ENCODE measurements around the gene UBE2U.

DNA sequence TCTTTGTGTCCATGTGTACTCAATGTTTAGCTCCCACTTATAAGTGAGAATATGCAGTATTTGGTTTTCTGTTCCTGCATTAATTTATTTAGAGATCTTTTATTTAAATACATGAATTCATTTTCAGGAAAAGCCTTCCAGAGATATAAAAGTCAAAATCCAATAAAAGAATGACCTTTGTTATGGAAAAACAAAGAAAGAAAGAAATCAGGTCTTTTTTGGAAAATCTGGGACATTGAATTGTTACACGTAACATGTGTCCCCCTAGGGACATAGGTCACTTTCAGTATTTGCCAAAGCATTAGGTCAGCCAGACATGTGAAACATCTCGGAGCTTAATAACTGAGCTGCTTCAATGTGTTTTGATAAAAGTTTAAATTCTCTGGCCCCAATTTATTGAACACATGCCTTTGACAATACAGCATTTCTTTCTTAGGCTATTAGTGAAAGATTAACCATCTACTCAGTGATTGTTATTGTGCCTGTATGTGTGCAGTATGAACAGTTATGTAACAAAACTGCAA lies 45.6 kb upstream of the DOCK7 start:
- PRO-cap, result no peak

- PRO-cap, result no peak
These were observed 37.5 kb upstream of the ATG4C start for GRCh38 chr1:62746492-62746817.

- PRO-cap, result no peak
These were observed 75.6 kb upstream of the ROR1 start for GRCh38 chr1:63698161-63698724.

DNA sequence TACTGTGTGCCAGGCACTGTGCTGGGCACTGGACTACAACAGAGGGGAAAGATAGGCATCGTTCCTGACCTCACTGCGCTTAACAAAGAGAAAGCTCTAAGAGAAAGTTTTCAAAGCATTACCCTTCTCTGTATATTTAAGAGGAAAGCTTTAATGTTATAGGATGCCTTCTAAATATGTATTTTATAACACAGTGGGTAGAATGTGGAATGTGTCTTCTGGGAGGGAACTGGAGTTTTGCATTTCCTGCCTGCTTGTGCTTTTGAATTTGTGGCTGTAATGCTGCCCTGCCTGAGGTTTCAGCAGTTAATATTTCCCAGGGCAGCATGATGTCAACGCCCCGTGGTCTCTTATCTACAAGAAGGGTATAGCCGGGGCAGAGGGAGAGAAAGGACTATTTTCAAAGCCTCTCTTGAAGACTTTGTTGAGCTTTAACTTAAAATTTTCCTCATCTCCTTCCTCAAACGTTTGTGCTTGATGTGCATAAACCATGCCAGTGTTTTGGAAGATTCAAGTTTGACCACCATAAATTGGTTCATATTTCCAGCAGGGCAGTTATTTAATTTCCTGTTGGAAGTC lies 43.2 kb downstream of the ROR1 start:
- PRO-cap, result no peak

GRCh38 chr1:64203289-64203887 lies at the start of gene UBE2U:
Gene UBE2U (plus strand): TSS chr1:64203623.
- PRO-cap, result no peak

DNA sequence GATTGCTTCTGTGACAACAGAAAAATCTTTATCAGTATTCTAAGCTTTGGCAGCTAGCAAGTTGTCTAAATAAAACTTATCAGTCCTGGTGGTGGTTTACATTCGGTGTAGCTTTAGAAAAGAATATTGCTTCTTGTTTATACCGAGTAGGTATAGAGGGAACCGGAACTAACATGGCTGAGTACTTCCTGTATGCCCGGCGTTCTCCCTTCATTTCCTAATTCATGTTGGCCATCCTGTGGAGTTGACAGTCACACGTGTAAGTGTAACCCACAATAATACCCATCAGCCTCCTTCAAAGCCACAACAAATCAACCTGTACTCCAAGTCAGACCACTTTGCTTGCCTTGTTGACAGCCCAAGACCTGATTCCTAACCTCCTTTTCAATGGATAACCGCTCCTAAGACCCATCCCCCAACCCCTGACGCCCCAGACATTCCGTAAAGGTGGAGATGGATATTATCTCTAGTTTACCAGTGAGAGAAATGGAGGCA lies 42.0 kb downstream of the UBE2U start:
- PRO-cap, result no peak

DNA sequence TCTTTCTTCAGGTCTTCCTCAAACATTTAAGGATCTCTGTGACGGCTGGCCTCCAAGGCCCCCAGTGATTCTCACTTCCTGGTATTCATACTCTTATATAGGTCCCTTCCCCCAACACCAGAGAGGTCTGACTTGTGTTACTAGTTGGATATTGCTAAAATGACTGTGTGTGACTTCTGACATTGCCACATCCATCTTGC lies 116.9 kb downstream of the UBE2U start:
- PRO-cap, result no peak

DNA sequence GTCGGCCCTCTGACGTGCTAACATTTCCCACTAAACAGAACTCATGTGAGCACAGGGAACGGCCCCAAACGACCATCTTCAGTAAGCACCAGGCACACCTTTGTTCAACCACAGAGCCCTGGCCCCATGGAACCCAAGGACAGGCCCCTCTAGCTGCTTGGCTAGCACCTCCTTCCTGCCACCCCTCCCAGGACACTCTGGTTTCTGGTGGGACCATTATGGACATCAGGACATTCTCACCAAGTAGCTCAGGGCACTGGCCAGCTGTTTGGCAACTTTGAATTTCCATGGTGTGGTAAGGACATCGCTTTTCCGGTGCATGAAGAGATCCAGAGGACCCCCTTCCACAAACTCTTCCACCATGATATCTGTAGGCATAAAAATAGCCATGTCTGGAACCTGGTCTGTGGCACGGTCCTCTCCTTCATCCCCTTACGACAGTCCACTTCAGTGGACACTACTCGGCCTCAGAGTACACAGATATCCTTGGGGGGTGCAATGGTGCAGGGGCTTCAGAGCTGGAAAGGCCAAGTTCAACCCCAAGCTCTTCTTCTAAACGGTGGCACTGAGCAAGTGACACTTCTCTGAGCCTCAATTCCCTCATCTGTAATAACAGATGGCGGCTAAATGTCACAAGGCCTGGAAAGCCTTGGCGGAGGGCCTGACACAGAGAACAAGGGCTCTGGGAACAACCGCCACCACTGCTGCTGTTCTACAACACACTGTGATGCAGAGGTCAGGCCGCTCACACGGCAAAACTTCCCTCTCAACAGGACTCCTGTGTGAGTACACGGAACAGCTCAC lies 100.6 kb downstream of the RAVER2 start:
- PRO-cap, result no peak

DNA sequence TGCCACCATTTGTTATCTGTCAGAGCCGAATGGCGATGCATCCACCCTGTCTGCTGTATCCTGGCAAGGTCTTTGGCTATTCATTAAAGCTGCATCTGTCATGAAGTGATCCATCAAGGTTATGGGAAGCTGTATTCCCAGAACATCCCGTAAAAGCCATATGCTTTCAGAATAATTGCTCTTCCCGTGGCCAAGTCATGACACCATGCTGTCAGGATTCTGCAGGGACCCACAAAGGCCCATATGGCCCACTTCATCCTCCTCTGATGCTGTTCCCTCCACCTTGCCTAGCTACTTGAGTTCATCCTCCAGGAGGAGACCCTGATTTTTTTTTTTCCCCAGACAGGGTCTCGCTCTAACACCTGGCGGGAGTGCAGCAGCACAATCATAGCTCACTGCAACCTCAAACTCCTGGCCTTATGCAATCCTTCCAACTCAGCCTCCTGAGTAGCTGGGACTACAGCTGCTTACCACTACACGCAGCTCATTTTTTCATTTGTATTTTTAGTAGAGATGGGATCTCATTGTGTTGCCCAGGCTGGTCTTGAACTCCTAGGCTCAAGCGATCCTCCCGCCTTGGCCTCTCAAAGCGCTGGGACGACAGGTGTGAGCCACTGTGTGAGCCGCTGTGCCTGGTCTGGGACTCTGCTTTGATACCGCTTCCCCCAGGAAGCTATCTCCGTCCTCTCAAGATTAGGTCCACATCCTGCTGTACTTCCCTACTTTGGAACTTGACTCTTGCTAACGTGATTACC lies 104.2 kb downstream of the RAVER2 start:
- PRO-cap, result no peak

- PRO-cap, result no peak
These were observed 87.5 kb downstream of the JAK1 start for GRCh38 chr1:64878824-64879281.

DNA sequence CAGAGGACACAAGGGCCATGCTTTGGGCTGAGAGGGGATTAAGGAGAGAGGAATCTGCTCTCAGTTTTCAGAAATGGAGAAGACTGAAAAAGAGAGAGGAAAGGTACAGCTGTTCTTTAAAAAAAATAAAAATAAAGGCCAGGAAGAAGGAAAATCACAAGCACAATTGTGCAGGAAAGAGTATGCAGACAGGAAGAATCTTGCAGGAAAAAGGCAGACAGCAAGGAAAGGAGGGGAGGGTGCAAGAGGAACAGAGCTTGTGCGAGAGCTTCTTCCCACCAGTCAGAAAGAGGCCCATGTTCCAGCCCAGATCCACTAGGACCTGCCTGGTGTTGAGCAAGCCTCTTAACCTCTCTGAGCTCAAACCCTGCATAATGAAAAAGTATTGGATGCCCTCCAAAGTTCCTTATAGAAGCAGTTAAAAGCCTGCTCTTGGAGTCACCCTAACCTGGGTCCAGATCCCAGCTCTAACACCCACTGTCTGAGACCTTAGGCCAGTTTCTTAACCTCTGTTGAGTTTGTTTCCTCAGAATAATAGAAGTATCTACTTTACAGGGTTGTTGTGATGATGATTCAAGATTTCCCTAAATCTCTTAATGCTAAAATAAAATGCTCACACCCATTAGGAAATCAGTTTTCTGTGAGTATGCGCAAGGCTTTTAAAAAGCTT lies 73.2 kb downstream of the JAK1 start:
- PRO-cap, result no peak

GRCh38 chr1:64954903-64955703 lies 11.2 kb downstream of the JAK1 start:
- PRO-cap, result no peak

GRCh38 chr1:65069239-65069670 lies 78.7 kb upstream of the AK4 start:
- PRO-cap, result no peak

DNA sequence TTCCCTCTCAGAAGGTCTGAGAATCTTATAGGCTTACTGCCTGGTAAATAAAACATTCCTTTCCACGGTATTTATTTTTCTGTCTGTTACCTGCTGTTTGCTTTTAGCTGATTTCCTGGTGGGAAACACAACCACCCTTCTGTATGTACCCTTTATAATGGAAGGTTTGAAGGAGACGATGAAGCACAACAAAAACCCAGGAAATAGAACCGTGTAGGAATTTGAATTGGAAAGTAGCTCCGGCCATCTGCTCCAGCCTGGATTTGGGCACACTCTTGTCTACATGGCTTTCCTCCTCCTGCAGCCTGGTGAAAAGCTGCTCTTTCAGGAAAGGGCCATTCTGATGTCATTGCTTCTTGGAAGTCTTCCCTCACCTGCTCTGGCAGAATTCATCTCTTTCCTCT lies 2.5 kb downstream of the AK4 start:
- PRO-cap, result no peak

DNA sequence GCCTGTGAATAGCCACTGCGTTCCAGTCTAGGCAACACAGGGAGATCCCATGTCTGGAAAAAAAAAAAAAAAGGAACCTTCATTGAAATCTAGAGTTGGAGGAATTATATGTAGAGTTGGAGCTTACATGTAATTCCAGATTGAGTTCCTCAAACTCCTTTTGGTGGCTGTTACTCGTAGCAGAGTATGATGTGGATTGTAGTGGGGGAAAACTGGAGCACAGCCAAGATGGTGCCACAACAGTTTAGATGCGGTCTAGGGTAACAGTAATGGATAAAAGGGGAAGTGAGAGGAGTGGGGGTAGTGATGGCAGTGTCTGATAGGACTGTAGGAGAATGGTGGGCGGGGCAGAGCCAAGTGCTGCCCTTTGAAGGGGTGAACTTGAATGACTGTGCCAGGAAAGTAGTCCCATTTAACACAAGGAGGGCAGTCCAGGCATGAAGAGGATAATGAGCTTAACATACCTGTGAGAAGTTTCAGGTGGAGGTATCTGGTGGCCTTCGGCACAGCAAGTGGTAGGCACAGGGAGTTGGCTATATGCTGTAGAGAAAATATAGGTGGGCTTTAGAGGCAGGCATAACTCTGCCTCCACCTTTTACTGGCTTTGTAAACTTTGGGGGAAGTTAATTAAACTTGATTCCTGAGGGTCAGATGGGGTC lies 17.6 kb downstream of the AK4 start:
- PRO-cap, result no peak

DNA sequence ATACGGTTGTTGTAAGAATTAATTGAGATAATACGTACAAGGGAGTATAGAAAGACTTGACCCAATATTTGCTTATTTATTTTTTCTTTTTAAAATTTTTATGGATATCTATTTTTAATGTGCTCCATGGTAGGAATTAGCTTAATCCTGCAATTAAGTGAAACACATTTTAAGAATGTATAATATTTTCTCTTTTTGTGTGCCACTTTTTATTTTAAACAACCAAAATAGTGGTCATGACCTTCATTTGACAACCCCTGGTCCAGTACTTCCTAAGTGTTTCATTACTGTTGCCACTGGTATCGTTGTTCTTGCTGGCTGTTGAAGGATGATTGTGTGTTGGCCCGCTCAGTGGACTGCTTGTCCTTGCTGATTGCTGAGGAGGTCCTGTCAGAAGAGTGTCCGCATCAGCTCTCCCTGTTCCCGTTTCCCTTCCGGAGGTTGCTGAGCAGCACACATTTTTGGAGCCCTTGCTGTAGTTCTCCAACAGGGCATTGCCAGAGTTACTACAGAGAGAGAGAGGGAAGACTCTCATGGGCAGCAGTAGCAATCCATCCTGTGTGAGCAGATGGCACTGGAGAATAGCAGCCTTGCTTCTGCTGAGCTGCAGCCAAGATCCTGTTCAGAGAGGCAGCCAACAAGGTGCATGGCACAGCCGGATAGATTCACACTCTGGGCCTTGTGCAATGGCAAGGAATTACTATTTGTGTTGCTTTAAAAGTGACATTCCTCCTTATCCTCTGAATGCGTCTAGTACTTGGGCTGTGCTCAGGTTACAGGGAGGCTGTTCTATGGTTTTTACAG lies 27.0 kb downstream of the AK4 start:
- PRO-cap, result no peak

DNA sequence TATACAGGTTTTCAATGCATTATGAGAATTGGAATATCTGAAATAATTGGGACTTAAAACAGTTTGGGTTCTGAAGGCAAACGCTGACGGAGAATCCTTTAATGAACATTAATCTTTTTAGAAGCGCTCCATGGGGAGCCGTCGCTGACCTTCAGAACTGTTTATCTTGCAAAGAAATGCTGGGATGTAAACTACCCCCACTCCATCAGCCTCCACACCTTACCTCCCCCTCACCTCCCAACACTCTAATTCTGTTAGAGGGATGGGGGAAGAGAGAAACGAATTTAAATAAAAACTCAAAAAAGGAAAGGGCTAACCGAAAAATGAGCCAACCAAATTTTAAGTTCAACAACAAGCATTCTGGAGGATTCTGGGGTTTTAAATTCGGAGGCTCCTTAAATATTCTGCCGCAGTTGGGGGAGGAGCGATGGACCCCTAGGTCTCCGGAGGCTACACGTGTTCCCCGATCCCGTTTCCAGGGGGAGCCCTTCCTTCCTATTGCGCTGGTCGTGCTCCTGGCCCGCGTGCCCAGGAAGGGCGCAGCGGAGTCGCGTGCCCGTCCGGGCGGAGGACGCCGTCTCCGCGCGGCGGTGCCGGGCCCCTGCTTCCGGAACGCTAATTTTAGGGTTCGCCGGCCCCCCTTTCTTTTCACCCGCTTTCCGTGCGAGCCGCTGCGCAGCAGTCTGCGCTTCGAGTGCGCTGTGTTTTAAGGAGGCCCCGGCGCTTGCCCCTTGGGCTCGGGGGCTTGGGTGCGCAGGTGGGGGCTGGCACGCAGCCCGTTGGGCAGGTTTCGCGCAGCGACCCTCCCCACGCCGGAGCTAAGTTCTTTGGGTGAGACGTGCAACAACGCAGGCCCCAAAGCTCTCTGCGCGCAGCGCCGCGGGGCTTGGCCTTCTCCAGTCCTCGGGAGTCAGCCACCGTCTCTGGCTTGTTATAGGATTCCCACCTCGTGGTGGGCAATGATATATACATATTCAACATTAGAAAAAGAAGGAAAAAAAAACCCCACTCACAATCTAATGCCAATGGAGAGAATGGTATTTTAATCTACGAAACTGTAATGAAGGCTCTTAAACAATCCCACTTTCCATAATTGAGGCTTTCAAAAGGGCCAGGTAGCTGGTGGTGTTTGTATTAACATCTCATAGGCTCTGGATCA lies 43.7 kb upstream of the DNAJC6 start:
- PRO-cap, result bidirectional peak, plus-strand start at position 529 of the sequence, minus-strand start at position 532 of the sequence; unidirectional peak, minus-strand start at position 919 of the sequence

DNA sequence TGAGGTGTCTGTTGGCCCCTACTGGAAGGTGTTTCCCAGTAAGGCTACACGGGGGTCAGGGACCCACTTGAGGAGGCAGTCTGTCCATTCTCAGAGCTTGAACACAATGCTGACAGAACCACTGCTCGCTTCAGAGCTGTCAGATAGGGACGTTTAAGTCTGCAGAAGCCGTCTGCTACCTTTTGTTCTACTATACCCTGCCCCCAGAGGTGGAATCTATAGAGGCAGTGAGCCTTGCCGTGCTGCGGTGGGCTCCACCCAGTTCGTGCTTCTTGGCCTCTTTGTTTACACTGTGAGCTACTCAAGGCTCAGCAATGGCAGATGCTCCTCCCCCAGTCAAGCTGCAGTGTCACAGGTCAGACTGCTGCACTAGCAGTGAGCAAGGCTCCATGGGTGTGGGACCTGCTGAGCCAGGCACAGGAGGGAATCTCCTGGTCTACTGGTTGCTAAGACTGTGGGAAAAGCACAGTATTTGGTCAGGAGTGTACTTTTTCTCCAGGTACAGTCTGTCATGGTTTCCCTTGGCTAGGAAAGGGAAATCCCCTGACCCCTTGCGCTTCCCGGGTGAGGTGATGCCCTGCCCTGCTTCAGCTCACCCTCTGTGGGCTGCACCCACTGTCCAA lies 47.1 kb downstream of the LEPR start:
- PRO-cap, result no peak

DNA sequence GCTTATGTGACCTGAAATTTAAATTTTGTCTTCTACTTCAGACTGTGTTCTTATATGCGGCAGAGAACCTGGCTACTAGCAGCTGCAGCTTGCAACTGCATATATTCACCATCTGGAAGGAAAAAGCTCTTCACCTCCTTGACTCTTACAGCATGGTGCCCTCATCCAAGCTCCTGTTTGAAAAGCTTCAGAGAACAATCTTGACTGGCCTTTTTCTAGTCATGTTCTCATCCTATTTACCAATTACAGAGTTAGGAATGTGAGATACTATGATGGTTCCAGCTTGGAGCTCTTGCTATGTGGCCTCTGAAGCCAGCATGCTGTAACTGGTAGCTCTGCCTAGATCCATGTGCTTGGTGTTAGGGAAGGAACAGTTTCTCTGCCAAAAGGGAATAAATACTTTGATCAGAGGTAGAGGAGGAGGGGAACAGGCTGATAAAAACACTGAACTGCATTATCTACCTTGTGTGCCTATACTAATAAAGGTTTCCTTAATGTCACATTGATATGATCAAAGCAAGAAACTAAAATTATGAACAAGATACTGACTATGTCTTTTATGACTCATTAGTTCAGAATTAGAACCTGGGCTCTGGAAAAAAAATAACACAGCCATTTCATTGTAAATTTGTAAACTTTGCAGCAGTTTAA lies 92.5 kb downstream of the LEPR start:
- PRO-cap, result no peak

GRCh38 chr1:65550131-65551001 lies 129.9 kb downstream of the LEPR start:
- PRO-cap, result no peak